ENCODE data around the gene MRPL54.

DNA sequence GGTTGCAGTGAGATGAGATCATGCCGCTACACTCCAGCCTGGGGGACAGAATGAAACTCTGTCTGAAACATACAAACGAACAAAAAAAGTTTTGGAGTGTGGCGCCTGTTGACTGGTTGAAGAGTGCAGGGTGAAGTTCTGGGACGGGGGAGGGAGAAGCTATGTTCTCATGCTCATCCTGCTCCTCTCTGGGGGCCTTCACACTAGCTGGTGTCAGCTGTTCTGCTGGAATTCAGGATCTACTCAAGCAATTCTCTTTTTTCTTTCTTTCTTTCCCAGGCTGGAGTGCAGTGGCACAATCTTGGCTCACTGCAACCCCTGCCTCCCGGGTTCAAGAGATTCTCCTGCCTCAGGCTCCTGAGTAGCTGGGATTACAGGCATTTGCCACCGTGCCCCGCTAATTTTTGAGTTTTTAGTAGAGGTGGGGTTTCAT is 6.2 kb upstream of the TLE6 start:
- RAMPAGE, long total RNA, result no peak
- RRBS, result no CpG with 5 or more reads among the region's 7 CpGs

DNA sequence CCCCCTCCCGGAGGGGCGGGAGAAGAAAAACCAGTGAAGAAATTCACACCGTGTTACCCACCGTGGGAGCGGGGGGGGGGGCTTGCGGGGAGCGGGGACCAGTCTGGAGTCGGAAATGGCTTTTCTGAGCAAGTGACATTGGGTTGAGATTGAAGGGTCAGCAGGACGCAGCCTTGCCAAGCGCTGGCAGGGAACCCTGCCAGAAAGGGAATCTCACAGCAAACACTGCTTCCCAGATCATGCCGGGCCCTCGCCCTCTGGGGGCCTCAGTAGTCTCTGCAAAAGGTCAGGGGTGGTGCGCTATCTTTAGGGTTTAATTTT is 369 bp upstream of the TLE2 start:
- RAMPAGE, long total RNA, result no peak
- RRBS, result 5% methylated on average over 1 of the region's 13 CpGs

DNA sequence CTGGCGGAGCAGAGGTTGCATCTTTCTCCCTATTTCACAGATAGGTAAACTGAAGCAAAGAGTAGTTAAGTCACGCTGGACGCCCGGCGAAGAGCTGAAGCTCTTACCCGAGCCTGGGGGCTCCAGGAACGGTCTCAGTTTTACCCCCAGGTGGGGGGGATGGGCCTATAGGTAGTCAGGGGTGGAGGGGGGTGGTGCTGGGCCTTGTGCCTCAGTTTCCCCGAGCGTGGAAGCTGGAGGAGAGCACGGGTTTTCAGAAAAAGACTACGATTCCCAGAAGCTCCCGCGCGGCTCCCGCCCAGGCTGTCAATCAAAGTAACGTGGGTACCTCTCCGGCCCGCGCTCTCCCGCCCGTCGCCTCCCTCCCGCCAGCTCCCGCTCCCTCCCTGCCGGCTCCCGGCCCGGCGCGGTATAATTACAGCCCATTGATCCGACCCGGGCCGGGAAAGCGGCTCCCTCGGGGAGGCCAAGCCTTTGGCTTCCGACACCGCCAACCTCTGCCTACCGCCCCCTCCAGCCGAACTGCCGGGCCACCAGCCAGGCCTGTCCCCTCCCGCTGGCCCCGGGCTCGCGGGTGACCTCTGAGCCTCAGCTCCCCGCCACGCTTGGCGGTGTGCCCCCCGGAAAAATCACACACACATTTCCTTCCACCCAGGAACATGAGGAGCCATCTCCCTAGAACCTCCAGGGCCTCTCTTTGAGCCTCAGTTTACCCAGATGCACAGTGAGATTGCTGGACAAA is 7.1 kb upstream of the TLE2 start:
- RAMPAGE, long total RNA, result no peak
- RRBS, result 1% methylated on average over 17 of the region's 47 CpGs

DNA sequence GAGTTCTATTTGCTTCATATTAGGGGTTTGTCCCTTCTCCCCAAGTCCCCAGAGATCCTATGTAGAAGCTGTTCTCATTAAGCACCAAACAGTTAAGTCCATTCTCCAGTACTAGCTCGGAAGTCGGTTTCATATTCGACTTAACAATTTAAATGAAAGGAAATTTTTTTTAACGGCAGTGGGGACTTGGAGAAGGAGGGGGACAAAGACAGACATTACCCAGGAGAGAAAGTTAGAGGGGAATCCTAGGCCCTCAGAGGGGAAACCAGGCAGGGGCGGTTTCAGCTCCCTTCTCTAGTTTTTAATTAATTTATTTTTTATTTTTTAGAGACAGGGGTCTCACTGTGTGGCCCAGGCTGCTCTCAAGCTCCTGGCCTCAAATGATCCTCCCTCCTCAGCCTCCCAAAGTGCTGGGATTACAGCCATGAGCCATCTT is 13.6 kb upstream of the TLE2 start:
- RAMPAGE, long total RNA, result no peak
- RRBS, result no CpG with 5 or more reads among the region's 5 CpGs

- RAMPAGE, long total RNA, result no peak
- RRBS, result no CpG with 5 or more reads among the region's 22 CpGs
Observed at GRCh38 chr19:3047672-3048114, 14.6 kb downstream of the TLE5 start.

GRCh38 chr19:3061688-3062080 is 611 bp downstream of the TLE5 start:
- RAMPAGE, long total RNA, result no peak
- RRBS, result 3% methylated on average over 16 of the region's 35 CpGs

GRCh38 chr19:3098034-3098396 is 3.9 kb downstream of the GNA11 start:
- RAMPAGE, long total RNA, result no peak
- RRBS, result no CpG with 5 or more reads among the region's 15 CpGs

- RAMPAGE, long total RNA, result no peak
- RRBS, result 76% methylated on average over 8 of the region's 31 CpGs
Observed at GRCh38 chr19:3123052-3123771, 12.6 kb upstream of the GNA15 start.

DNA sequence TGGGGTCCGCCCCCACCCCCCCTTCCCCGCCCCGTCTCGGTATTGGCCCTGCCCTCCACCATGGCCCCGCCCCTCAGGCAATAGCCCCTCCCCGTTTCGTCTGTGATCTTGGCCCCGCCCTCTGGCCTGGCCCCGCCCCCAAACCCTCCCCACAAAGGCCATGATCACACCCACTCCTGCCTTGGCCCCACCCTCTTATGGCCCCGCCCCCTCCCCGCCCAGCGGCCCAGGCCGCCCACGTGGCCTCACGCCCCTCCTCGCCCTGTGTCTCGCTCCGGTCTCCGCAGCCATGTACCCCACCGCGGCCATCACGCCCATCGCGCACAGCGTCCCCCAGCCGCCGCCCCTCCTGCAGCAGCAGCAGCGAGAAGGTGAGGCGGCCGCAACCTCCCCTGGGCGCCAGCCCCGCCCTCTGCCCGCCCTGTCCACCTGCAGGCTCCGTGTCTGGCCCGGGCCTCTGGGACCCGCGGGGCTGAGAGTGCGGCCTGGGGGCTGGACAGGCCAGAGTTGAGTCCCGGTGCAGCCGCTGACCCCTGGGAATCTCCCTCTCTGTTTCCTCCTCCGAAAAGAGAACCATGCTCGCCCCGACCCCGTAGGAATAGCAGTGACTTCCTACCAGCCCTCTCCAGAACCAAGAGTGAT is 61.3 kb downstream of the CELF5 start:
- RAMPAGE, long total RNA, result no peak
- RRBS, result 3% methylated on average over 5 of the region's 44 CpGs

GRCh38 chr19:3406450-3406999 is 40.1 kb downstream of the NFIC start:
- RAMPAGE, long total RNA, result no peak
- RRBS, result no CpG with 5 or more reads among the region's 13 CpGs

GRCh38 chr19:3479630-3480349 is 535 bp downstream of the SMIM24 start:
- RAMPAGE, long total RNA, result no peak
- RRBS, result no CpG with 5 or more reads among the region's 15 CpGs

DNA sequence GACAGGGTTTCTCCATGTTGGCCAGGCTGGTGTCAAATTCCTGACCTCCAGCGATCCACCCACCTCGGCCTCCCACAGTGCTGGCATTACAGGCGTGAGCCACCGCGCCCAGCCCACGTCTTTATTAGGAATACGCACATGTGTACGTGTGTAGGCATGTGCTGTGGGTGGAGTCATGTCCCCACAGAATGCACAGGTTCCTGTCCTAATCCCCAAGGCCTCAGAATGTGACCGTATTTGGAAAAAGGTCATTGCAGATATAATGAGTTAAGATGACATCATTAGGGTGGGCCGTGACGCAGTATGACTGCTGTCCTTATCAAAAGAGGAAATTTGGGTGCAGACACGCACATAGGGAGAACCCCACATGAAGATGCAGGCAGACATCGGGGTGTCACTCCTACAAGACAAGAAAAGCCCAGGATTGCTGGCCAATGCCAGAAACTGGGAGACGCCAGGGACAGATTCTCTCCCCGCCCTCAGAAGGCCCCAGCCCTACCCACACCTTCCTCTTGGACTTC is 4.0 kb upstream of the HMG20B start:
- RAMPAGE, long total RNA, result no peak
- RRBS, result no CpG with 5 or more reads among the region's 15 CpGs

GRCh38 chr19:3576693-3577586 is 4.2 kb downstream of the HMG20B start:
- RAMPAGE, long total RNA, result no peak
- RRBS, result 13% methylated on average over 16 of the region's 92 CpGs

GRCh38 chr19:3655654-3656391 is 29.2 kb upstream of the CACTIN start:
- RAMPAGE, long total RNA, result no peak
- RRBS, result 65% methylated on average over 21 of the region's 31 CpGs

DNA sequence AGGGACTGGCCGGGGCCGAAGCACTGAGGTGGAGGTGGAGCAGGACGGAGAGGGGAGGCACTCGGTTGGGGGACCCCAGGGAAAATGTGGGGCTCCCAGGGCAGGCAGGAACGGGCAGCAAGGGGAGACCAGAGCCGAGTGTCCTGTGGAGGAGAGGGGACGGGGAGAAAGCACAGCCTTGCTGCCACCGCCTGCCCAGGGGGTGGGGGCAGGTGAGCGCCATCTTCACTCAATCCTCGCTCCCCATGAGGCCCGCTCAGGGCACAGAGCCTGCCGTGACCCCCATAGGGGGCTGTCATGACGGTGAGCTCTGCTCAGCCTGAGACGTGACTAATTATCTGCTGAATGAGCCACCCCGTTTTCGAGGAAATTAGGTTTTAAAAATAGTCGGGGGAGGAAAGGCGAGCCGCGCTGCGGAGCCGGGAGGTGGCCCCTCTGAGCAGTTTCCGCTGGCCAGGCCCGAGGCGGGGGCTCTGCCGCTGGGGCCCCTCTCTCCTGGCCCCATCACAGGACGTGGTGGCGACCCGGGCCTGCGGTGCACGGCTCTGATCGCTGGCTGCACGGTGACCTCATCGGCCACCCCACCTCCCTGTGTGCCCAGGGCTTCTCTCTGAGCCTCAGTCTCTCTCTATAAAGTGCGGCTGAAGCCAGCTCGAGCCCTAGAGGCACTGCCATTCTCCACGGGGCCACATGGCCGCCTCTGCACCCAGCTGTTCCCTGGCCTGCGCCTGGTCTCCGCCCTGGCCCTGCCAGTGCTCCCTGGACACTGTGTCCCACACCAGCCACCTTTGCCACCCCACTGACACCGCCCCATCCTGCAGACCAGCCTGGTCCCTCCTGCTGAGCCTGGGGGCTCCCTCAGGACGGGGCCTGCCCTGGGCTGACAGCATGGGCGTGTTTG is 28.5 kb downstream of the PIP5K1C start:
- RAMPAGE, long total RNA, result no peak
- RRBS, result 0% methylated on average over 3 of the region's 43 CpGs

DNA sequence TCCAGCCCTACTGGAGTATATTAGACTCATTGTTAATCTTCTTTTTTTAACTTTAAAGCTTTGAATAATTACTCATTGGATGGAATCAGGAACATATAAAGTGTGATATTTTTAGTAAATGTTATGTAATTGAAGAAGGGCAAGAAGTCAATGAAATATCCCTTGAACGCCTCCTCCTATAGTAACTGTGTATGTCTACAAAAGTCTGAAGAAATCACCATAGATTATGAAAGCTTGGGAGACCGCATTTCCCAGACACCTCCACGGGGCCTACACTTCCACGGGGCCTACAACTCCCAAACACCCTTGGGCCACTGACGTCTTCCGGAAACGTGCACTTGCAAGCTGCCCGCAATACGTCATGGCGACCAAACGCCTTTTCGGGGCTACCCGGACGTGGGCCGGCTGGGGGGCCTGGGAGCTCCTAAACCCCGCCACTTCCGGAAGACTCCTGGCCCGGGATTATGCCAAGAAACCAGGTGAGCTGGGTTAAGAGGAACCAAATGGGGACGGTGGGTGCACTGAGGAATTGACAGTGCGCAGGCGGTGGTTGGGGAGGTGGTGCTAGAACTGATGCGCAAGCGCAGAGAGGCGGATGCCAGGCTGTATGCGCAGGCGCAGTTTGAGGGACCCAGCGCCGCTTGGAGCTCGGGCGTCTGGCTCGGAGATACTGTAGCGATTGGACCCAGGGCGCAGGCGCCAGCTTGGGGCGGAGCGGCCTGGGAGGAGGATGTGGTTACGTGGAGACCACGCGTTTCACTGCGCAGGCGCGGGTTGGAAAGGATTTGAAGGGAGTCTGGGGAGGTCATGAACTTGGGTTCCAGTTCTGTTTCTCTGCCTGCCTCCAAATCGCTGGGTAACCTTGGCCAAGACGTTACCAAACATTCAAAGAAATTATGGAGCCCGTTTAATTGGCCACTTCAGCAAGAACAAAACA is at the start of gene MRPL54:
Gene MRPL54, plus strand, starts transcription at position 343 of the 937 bp plus-strand sequence.
- RAMPAGE, long total RNA, result start-site peak on the plus strand centred at position 337 of the sequence, 40 bp wide, 116 and 157 reads in 2 replicates
- RRBS, result 1% methylated on average over 10 of the region's 45 CpGs

DNA sequence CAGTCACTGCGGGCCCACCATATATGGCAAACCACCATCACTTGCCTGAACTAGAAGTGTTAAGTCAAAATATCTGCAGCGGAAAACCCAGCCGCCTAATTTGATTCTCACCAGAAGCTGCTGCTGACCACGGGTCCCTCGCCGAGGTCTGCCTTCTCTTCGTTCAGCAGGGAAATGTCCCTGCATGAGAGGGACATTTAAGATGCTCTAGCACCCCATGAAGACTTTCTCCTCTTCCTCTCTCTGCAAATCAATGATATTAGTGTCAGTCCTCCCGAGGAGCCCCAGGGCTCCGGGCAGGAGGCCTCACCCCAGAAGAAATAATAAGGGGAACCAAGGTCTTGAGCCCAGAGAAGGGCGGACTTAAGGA is 3.0 kb upstream of the MATK start:
- RAMPAGE, long total RNA, result no peak
- RRBS, result no CpG with 5 or more reads among the region's 10 CpGs

- RAMPAGE, long total RNA, result no peak
- RRBS, result 71% methylated on average over 4 of the region's 17 CpGs
Observed at GRCh38 chr19:3976840-3977378, 6.0 kb upstream of the DAPK3 start.

DNA sequence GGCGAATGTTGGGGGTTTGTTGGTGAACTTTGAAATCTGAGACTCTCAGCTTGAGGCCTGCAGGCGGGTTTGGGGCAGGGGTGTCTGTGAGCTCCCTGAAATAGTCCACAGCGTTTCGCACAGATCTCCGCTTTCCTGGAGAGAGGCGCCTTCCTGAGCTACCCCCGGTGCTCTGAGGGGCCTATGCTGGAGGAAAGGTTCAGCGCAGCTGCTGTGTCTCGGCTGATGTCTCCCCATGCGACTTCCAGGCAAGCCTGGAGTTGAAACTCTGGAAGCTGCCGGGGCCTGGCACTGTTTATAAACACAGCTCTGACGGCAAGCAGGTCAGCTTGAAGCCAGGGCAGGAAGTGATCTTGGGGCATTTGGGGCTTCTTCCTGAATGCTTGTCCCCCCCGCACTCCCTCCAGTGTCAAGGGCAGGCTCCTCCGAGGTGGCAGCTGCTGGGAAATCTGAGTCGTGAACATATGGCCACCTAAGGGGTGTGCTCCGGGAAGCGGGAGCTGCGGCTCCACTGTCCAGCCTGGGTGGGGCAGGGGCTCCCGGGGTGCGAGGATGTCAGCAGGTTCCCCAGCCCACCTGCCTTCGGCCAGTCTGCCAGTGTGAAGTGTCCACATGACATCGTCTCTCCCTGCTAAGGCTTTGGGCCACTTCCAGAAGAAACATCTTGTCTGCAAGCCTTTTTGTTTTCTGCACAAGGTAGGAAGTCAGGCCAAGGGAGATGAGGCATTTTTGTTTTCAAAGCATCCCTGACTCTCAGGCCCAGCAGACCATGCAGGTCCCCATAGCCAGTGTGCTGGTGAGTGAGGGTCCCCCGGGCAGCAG is 2.5 kb downstream of the PIAS4 start:
- RAMPAGE, long total RNA, result no peak
- RRBS, result 25% methylated on average over 4 of the region's 23 CpGs

GRCh38 chr19:4015710-4016165 is 8.2 kb downstream of the PIAS4 start:
- RAMPAGE, long total RNA, result no peak
- RRBS, result 28% methylated on average over 6 of the region's 28 CpGs

Measured in epithelial cell of alveolus of lung (primary cell).